OCI-LY7 (cell line): Measurements from ENCODE around the genes FNBP4 and PTPRJ.

GRCh38 chr11:47284382-47284905 is 26.6 kb downstream of the NR1H3 start:
- PRO-cap = no peak
- RAMPAGE, long total RNA = no peak

- PRO-cap = no peak
- RAMPAGE, long total RNA = no peak
Observed at GRCh38 chr11:47290414-47291169, 32.8 kb downstream of the NR1H3 start.

DNA sequence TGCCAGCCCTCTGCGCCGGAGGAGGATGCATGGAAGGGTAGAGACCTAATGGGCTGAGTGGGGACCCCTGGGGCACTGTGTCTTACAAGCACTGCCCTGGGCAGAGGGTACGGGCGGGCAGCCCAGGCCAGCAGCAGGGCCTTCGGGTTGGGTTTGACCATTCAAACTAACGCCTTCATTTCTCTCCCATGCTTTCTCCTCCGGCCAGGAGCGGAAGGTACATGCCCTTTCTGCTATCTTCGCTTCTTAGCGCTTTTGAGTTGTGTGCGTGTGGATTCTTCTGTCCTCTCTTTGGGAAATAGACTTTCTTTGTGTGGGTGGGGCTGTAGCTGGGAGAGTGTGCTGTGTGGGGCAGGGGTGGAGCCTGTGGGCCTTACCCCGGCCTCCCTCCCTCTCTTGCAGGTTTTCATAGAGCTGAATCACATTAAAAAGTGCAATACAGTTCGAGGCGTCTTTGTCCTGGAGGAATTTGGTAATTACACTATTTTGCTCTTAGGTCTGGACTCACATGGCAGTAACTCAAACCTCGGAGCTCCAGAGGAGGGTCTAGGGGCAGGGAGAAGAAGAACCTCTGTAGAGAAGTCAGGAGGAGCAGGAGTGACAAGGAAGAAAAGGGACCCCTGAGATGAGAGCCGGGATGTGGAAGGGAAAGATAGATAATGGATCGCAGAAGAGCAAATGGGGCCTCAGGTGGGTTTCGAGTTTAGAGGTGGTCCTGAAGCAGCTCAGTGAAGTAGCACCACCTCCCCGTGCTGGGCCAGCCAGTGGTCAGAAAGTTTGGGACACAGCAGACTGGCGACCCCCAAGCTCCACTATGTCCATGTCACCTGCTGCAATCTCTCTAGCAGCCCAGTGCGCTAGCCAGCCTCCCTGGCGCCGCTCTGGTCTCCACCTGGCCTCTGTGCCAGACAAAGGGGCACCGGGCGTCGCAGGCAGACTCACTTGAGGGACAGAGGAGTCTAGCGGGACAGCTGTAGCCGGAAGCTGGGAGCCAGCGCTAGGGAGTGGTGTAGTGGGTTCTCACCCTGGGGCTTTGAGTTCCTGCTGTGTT is 25.8 kb downstream of the MYBPC3 start:
- PRO-cap = no peak
- RAMPAGE, long total RNA = no peak

DNA sequence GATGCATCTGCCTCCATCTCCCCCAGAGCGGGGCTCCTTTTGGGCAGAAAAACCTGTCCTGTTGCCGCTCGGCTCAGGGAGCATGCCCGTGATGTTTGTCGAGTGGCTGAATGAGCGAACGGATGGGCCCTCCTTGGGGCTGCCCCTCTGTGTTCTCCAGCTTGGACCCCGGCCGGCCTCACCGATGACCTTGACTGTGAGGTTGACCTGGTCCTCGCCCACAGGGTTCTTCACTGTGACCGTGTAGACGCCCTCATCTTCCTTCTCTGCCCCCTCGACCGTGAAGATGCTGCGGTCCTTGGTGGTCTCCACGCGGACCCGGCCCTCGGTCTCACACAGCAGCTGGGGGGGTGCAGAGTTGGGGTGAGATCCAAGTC is 14.2 kb downstream of the MYBPC3 start:
- PRO-cap = no peak
- RAMPAGE, long total RNA = no peak

DNA sequence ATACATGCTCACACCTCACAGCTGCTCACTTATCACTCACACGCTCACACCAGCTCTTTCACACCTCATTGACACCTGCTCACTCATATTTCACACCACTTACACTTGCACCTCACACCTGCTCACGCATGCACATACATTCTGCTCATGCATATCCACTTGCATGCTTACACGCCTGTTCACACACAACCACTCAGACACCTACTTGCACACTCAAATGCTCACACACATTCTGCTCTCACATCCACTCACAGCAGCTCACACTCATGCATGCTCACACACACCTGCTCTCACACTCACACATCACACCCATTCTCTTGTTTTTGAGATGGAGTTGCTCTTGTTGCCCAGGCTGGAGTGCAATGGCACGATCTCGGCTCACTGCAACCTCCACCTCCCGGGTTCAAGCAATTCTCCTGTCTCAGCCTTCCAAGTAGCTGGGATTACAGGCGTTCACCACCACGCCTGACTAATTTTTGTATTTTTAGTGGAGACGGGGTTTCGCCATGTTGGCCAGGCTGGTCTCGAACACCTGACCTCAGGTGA is 4.8 kb upstream of the MYBPC3 start:
- PRO-cap = no peak
- RAMPAGE, long total RNA = no peak

DNA sequence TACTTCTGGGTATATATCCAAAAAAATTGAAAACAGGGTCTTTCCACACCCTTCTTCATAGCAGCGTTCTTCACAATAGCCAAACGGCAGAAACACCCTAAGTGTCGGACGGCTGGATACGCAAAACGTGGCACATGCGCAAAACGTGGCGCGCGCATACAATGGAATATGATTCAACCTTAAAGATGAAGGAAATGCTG is 10.0 kb downstream of the SPI1 start:
- PRO-cap = no peak
- RAMPAGE, long total RNA = no peak

GRCh38 chr11:47374323-47374954 is 3.9 kb downstream of the SPI1 start:
- PRO-cap = no peak
- RAMPAGE, long total RNA = no peak

DNA sequence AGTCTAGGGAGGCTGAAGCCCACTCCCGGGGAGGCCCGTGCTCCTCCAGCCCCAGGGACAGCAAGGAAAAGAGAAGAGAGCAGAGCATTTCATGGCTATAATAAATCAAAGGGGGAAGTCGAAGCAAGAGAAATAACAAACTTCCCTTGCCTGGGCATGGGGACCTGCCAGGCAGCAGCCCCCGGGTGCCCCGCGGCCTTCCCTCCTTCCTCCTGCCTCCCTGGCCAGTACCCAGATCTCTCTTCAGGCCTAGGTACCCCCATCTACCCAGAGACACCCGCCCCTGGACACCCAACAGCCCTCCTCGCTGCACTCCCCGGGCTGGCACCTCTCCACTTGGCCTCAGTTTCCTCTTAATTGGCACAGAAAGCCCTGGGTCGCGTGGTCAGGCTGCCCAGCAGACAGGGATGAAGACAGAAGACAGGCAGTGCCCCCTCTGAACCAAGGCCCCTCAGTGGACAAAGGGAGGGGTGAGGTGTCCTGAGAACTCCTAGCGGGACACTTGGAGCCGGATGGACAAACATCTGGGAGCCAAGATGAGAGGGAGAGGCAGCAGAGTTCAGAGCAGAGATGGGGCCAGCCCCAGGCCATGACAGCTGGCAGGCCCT is 12.8 kb upstream of the SLC39A13 start:
- PRO-cap = no peak
- RAMPAGE, long total RNA = no peak

- PRO-cap = bidirectional peak, plus-strand start at chr11:47400984, minus-strand start at chr11:47400865
- RAMPAGE, long total RNA = no peak
Observed at GRCh38 chr11:47400760-47401206, 7.6 kb upstream of the SLC39A13 start.

GRCh38 chr11:47467557-47468049 is 18.7 kb upstream of the RAPSN start:
- PRO-cap = no peak
- RAMPAGE, long total RNA = no peak

- PRO-cap = no peak
- RAMPAGE, long total RNA = no peak
Observed at GRCh38 chr11:47468521-47469222, 19.7 kb upstream of the RAPSN start.

DNA sequence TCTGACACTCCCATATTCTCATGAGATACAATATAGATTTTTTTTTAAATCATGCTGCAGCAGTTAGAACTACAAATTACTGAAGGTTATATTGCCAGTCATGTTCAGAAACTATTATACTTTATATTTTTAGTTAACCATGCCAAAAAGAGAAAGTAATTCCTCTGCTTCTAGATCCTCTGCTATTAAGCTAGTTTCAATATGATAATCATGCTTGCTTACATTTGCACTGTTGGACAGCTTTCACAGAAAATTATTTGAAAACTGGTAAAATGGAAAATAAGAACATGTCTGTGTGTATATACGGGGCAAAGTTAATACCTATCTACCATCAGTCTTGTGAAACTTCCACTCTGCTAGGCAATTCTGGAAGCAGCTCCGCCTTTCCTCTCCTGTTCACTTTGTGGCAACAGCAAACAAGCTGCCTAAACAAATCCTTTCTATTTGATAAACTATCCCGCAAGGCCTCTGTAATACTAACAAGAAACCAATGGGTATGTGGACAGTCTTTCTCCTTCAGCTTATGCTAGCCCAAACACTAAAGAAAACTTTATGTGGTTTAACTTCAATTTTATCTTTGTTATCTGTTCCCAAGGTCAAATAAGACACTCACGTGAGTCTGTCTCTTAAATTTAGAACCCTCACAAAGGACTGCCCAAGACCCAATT is 39.1 kb upstream of the RAPSN start:
- PRO-cap = no peak
- RAMPAGE, long total RNA = no peak

DNA sequence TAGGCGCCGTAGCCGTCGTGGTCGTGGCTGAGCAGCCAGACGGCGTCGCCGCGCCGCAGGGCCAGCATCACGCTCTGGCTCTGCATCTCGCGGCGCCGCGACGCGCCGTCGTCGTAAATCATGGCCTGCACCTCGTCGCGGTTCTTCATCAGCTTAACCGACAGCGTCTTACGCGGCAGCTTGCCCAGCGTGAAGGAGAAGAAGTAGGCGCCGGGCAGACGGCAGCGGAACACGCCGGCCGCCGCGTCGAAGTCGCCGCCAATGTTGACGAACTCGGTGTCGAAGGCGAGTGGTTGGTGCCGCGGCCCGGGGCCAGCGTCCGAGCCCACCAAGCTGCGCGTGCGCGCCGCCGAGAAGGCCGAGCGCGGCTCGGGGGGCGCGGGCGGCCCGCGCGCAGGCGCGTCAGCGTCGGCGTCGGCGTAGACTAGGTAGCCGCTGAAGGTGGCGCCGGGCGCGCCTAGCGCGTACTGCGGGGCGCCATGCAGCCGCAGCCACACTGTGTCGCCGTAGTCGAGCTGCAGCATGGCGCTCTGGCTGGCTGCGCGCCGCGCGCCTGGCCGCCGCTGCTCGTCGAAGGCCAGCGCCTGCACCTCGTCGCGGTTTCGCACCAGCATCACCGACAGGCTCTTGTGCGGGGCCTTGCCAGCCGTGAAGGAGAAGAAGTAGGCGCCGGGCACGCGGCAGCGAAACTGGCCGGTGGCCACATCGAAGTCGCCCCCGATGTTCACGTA is 3.6 kb downstream of the FAM180B start:
- PRO-cap = no peak
- RAMPAGE, long total RNA = no peak

DNA sequence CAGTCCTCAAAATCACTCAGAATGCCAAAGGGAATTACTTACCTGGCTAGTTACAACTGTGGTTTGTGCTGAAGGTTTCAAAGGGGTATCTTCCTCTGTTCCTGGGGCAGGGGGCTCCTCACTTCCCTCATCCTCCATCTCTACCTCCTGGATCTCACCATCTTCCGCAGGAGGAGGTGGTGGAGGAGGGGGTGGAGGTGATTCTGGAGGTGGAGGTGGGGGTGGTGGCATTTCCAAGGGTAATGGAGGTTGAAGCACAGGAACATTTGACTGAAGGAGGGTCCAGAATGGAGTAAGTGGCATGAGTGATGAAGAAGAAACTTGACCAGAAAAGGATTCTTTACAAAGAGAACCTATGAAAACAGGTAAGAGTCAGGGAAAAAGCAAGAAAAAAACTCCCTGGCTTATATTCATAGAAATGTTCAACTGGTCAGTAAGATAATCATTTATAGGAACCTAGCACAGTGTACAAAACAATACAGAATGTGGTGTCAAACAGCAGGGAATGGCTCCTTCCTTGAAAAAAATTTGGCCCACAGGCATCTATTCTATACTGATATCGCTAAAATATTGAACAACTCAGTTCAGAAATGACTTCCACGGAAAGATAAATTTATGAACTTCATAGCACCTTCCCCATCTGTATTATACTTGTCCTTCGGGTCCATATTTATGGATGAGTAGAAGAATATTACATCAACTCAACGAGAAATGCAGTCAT is 9.4 kb upstream of the AGBL2 start:
- PRO-cap = no peak
- RAMPAGE, long total RNA = no peak

DNA sequence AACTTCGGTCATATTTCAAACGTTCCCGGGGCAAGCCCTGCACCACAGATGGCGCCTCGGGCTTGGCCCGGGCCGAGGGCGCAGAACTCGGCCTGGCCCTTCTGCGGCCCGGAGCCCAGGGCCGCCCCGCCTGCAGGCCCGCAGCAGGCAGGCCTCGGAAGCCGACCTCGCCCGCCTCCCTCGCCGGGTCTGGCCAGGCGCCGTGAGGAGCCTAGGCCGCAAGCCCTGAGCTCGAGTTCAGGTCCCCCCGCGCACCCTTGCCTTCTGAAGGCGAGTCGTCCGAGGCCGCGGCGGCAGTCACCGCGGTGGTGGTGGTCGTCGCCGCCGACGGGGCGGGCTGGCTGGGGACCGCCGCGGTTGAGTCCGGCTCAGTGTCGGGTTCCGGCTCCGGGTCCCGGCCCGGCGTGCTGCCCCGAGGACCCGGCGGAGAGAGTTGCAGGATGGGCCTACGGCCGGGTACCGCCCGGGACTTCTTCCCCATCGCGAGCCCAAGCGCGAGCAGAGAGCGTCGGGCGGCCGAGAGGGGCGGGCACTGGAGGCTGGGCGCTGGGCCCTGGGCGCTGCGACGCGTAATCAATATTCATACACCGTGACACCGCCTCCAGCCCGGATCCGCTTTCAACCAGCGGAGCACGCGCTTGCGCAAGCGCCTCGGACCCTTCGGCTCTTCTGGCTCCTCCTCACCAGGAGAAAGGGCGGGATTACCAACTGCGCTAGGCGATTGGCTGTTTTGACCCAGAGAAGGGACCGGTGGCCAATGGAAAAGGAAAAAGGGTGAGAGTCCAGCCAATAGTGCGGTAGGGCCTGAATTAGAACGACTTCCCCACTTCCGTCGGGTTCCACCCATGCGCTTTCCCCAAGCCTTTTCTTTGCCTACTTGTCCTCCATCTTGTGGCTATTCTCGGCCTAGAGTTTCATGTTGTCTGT is at the start of gene FNBP4:
FNBP4 (minus strand) TSS at position 534 of the 927 bp plus-strand sequence.
- PRO-cap = bidirectional peak, plus-strand start at position 898 of the sequence, minus-strand start at position 534 of the sequence
- RAMPAGE, long total RNA = no peak

DNA sequence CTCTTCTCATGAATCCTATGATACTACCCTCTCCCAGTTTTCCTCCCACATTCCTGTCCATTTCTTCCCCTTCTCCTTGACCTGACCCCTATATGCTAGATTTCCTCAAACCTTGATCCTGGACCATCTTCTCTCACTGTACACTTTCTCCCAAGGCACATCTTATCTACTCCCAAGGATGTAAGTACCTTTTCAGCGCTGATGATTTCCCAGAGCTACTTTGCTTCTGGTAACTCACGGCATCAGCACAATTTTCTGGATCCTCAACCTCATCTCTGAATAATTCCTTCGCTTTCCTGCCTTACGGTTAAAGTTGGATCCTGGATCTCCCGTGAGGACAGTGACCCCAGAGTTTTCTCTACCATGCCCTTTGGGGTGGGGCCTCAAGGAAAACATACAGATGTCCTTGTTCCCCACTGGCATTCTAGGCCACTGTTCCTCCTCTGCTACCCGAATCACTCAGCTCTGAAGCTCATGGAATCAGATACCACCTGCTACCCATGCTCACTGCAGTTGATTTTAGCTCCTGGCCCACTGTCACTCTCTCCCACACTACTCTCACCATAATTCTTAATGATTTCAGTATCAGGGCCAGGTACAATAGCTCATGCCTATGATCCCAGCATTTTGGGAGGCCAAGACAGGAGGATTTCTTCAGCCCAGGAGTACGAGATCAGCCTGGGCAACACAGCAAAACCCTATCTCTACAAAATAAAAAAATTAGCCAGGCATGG is 5.9 kb downstream of the NUP160 start:
- PRO-cap = no peak
- RAMPAGE, long total RNA = no peak

GRCh38 chr11:47935699-47936145 is 44.6 kb upstream of the PTPRJ start:
- PRO-cap = no peak
- RAMPAGE, long total RNA = no peak

DNA sequence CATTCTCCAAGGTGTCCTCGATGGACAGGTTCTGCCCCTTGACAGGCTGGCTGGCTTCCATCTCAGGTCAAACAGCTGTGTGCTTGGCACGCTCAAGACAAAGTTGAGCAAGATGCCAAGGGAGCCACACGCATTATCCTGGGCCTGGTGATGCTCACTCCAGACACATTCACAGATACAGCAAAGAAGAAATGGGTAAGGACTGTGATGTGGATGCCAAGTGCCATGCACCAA is 33.1 kb upstream of the PTPRJ start:
- PRO-cap = no peak
- RAMPAGE, long total RNA = no peak

DNA sequence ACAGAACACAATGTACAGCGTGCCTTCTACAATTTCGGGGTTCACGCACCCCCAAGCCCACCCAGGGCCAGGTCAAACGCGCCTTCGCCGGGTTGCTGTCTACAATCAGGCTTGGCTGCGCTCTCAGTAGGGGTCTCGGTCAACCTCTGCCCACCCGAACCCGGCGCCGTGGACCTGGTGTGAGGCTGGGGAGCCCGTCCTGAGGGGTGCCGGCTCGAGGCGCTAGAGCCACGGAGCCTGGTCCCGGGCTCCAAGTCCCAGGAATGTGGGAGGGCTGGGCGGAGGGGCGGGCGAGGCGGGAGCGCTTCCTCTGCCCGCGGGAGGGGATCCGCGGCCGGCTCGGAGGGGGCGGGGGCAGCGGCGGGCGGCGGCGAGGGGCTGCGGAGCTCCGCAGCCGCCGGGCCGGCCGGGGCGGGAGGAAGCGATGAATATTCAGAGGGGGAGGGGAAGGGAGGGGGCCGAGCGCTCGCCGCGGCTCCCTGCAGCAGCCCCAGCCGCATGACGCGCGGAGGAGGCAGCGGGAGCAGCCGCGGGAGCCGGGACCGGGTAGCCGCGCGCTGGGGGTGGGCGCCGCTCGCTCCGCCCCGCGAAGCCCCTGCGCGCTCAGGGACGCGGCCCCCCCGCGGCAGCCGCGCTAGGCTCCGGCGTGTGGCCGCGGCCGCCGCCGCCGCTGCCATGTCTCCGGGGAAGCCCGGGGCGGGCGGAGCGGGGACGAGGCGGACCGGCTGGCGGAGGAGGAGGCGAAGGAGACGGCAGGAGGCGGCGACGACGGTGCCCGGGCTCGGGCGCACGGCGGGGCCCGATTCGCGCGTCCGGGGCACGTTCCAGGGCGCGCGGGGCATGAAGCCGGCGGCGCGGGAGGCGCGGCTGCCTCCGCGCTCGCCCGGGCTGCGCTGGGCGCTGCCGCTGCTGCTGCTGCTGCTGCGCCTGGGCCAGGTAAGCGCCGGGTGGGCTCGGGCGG is at the start of gene PTPRJ:
PTPRJ (plus strand) TSS at position 487 of the 961 bp plus-strand sequence.
- PRO-cap = unidirectional peak, plus-strand start at position 499 of the sequence; bidirectional peak, plus-strand start at position 746 of the sequence, minus-strand start at position 677 of the sequence
- RAMPAGE, long total RNA = no peak

- PRO-cap = no peak
- RAMPAGE, long total RNA = no peak
Observed at GRCh38 chr11:48015982-48016591, 35.7 kb downstream of the PTPRJ start.